A172 (cell line): ENCODE measurements around the gene UGT2A1.

DNA sequence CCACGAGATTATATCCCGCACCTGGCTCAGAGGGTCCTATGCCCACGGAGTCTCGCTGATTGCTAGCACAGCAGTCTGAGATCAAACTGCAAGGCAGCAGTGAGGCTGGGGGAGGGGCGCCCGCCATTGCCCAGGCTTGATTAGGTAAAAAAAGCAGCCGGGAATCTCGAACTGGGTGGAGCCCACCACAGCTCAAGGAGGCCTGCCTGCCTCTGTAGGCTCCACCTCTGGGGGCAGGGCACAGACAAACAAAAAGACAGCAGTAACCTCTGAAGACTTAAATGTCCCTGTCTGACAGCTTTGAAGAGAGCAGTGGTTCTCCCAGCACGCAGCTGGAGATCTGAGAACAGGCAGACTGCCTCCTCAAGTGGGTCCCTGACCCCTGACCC lies 876.4 kb downstream of the TECRL start:
- RAMPAGE, long total RNA = no peak

GRCh38 chr4:64484575-64484901 lies 75.3 kb upstream of the TECRL start:
- RAMPAGE, long total RNA = no peak

- RAMPAGE, long total RNA = no peak
Measured at GRCh38 chr4:65176549-65176952, 493.7 kb downstream of the EPHA5 start.

DNA sequence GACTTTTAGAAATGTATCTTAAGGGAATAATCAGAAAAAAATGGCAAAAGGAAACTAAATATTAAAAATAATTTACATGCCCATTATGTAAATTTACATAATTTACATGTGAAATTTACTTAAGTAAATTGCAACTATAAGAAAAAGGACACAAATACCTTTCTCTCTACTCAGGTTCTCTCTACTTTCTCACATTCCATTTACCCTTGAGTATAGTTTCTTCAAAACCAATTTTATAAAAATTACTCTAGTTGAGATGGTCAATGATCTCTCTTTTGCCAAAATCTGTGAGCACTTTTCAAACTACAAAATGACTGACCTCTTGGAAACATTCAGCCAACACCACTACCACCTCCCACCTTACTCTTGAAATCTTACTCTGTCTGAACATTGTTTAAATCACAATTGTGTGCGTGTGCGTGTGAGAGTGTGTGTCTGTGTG lies 337.2 kb downstream of the EPHA5 start:
- RAMPAGE, long total RNA = no peak

DNA sequence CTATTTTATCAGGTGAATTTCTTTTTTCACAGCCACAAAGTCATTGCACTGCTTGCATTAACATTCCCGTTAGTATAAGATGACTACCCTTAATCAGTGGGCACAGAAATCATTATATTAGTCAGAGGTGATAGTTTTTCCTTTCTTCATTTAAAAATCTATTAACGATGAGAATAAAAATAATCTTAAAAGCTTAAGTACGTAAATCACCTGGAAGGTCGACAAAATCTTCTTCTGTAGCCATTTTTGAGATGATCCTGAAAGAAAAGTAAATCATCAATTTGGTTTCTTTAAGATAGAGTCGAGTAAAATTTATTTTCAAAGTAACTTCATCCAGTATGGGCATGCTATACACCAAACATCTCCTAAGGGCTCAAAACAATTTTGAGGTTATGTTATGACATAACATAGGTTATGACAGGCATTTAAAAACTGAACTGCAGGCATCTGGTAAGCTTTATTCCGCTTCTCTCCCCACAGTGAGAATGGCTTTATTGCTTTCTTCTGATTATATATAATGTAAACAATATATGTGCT lies 1.3 kb downstream of the CENPC start:
- RAMPAGE, long total RNA = no peak

- RAMPAGE, long total RNA = no peak
Measured at GRCh38 chr4:67575187-67576456, 17.1 kb downstream of the STAP1 start.

GRCh38 chr4:68348839-68349182 lies 1.1 kb downstream of the YTHDC1 start:
- RAMPAGE, long total RNA = no peak

- RAMPAGE, long total RNA = no peak
Measured at GRCh38 chr4:68375970-68376360, 26.1 kb upstream of the YTHDC1 start.

GRCh38 chr4:68376383-68376701 lies 26.5 kb upstream of the YTHDC1 start:
- RAMPAGE, long total RNA = no peak

GRCh38 chr4:68732930-68733540 lies 62.6 kb upstream of the UGT2B15 start:
- RAMPAGE, long total RNA = no peak

- RAMPAGE, long total RNA = no peak
Measured at GRCh38 chr4:68815657-68815816, 257 bp upstream of the UGT2B10 start.

- RAMPAGE, long total RNA = no peak
Measured at GRCh38 chr4:69057383-69057786, 38.9 kb upstream of the UGT2B7 start.

DNA sequence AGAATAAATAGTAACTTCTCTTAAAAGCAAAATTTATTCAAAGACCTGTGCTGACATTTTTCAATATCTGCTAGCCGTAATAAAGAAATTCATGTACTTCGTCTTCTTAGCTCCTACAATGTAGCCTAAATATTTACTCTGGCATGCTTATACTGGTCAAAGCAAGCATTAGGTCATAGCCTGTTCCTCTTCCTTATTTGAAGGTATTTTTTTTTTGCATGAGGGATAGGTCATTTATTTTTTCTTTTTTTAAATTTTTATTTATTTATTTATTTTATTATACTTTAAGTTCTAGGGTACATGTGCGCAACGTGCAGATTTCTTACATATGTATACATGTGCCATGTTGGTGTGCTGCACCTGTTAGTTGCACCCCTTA lies 30.0 kb downstream of the UGT2B28 start:
- RAMPAGE, long total RNA = no peak

DNA sequence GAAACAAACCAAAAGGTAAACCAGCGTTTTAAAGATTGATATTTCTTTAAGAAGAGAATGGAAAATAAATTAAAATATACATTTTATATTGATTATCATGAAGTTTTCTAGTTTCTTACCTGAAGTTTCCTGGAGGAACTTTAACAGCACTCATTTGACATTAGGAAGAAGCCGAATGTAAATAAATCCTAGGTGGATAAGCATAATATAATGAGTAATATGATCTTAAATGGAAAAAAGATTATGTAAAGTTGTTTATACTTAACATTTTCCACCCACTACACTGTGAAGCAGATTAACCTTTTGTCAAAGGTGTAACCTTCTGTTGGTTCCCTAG lies at the start of gene UGT2A1:
Gene UGT2A1 (minus strand): TSS at position 179 of the 337 bp plus-strand sequence.
- RAMPAGE, long total RNA = no peak

DNA sequence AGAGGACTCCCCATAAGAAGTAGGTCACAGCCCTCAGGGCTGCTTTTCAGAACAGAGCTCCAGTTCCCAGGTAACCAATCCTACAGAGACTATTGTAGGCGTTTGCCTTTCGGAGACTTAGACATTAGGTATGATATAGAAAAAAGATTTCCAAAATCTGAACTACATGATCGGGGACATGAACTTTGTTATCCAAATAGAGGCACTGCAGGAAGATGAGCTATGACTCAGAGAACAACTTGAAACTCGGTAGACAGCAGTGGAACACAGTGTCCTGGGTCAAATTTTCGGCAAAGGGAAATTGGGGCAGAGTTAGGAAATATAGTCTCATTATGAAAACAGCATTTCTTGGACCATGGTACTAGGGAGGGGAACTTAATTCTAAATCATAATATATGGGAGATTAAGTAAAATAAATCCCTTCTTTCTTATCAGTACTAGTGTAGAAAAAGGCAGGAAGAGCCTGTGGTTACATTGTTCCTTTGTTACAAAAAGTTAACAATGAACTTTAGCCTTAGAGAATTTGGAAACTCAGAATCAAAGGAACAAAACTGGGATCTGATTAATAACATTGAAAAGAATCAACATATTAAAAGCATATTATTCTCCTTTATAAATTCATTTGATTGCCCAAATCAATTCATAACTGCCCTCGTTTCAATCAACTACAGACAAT lies 33.9 kb downstream of the SULT1B1 start:
- RAMPAGE, long total RNA = no peak

- RAMPAGE, long total RNA = no peak
Measured at GRCh38 chr4:69743060-69743879, 17.1 kb downstream of the SULT1B1 start.

GRCh38 chr4:69767147-69767508 lies 6.7 kb upstream of the SULT1B1 start:
- RAMPAGE, long total RNA = no peak

GRCh38 chr4:70591798-70592167 lies 273 bp upstream of the AMBN start:
- RAMPAGE, long total RNA = no peak

DNA sequence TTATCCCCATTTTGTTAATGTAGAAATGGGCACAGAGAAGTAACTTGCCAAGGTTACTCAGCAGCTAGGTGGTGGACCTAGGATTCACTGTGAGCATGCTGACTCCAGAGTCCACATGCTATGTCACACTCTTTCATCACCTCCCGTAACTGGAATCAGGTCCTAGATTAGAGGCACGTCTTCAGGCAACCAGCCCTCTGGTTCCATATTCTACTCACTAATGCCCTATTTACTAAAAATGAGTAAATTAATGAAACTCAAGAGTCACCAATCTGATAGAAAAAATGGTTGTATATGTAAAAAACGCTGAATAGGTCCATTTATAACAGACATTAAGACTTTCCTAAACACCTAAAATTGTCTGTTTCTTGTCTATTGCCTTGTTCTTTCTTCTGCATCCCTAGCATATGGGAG lies 7.7 kb upstream of the RUFY3 start:
- RAMPAGE, long total RNA = no peak

- RAMPAGE, long total RNA = no peak
Measured at GRCh38 chr4:70818471-70819421, 20.9 kb downstream of the GRSF1 start.